NB4 (cell line): Measurements from ENCODE around the gene ZNF648.

DNA sequence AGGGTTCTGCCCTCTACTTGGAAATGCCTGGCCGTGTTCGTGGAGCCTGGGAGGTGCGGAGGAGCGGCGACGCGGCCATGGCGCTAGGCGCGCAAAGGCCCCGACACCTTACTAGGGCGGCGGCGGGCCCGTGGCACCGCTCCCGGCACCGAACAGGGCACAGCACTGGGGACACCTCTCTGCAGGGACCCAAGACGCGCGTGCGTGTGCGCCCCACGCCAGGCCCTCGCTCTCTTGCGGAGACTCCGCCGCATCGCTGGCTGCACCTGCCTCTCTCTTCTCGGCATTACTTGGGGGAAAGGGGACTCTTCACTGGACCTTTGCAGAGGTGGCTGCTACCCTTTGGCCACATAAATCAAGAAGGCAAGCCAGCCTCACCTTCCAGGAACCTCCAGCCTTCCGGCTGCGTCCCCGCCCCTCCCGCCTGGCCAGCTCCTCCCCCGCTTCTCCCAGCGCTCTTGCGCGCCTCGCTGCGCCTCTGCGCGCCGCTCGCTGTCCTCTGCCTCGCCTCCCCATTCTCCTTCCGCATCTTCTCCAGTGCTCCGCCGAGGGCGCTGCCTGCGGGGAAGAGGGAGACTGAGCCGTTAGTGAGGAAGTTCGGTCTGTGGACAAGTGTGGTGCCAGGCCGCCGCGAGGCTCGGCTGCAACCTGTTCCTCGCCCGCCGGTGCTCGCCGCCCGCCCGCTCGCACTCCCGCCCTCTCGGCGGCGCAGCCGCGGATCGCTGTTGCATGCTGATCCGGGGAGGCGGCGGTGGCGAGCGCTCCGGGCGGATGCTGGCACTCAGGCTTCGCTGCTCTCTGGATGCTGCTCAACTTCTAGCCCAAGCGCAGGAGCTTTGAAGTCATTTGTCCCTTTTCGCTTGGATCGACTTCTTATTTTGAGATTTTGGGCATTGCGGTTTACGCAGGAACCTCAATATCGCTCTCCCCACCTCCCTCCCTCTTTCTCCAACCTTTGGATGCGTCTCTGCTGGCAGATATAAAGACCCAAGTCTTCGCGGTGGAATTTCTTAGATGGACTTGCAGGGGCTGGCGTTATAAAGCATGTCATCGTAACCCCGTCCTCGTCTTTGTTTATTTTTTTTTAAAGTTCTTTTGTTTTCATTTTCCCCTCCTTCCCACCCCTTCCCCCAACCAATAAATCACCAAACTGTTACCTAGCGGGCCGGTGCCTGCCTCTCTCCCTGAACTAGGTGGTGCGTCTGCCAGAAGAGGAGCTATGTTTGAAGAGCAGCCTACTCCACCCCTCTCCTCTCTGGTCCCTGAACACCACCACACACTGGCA lies 731 bp upstream of the CACNA1E start:
- RRBS, result 13% methylated on average over 13 of the region's 95 CpGs

GRCh38 chr1:182061461-182061837 lies at the start of gene ZNF648:
ZNF648 (minus strand) TSS chr1:182061712.
- RRBS, result no CpG with 5 or more reads among the region's 7 CpGs

- RRBS, result no CpG with 5 or more reads among the region's 9 CpGs
Observed at GRCh38 chr1:182170582-182171123, 109.1 kb upstream of the ZNF648 start.

DNA sequence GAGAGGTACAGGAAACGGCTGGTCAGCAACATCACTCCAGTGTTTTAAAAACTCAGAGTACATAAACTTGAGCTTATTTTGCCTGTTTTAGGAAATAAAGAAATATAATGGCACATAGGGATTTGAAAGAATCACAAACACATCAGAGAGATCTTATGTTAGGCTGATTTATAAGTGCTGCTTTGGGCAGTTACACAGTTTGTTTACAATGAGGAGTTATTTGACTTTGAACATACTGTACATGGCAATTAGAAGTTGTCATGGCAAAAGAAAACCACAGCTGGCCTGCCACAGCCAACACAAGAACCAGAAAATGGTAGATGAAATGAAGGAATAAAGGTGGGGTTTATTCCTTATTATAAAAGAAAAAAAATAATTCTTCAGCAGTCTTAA lies 8.9 kb downstream of the GLUL start:
- RRBS, result no CpG with 5 or more reads among the region's 1 CpG

- RRBS, result 2% methylated on average over 12 of the region's 35 CpGs
Observed at GRCh38 chr1:182390212-182390889, 1.2 kb downstream of the GLUL start.

DNA sequence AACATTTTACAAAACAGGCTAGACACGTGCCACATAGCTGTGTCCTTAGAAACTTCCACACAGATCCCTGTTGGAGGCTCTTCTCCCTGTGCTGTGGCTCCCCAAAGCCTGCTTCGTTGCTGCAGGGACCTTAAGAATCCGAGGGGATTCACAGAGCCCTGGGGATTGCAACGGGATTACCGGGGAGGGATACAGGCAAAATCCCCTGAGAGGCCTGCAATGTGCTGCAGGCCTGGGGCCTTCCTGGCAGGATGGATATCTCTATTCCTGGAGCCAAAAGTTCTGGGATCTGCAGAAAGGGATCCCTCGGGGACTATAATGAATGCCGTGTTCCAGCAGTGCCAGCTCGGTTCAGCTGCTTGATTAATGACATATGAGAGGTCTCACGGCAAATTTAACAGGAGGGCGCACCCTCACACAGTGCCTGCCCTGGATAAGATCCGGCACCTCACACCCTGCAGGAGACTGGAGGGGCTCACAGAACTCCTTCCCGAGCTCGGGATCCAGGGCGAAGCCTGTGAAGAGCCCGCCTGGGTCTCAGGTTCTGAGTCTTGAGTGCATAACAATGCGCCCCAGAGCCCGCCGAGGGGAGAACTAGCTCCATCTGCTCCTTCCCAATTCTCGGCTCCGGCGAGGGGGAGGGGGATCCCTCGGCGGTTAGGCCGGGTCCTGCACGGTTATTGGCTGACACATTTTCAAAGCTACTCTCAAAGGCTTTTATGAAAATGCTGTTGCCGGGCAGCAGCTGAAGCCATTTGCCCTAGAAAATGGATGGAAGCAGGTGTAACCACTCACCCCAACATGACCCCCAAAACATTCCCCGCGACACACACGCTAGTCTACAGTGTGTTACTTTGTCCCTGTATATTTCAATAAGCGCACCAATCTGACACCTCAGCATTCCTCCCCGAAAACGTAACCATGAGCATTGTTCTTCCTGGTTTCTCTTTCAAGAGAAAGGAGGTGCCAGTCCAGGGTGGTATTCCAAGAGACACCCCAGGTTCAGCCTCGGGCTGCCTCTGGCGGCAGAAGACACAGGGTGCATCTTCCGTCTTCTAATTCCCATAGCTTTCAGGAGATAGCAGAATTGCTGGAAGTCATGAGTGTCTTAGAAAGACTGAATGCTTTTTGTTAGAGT lies 15.5 kb upstream of the RGS8 start:
- RRBS, result 85% methylated on average over 2 of the region's 35 CpGs

- RRBS, result no CpG with 5 or more reads among the region's 2 CpGs
Observed at GRCh38 chr1:182850571-182851488, 11.7 kb downstream of the DHX9 start.

GRCh38 chr1:182962564-182962970 lies 9.6 kb upstream of the SHCBP1L start:
- RRBS, result no CpG with 5 or more reads among the region's 5 CpGs

GRCh38 chr1:183029314-183030513 lies 6.5 kb downstream of the LAMC1 start:
- RRBS, result no CpG with 5 or more reads among the region's 6 CpGs

GRCh38 chr1:183057248-183057580 lies 34.0 kb downstream of the LAMC1 start:
- RRBS, result no CpG with 5 or more reads among the region's 7 CpGs

DNA sequence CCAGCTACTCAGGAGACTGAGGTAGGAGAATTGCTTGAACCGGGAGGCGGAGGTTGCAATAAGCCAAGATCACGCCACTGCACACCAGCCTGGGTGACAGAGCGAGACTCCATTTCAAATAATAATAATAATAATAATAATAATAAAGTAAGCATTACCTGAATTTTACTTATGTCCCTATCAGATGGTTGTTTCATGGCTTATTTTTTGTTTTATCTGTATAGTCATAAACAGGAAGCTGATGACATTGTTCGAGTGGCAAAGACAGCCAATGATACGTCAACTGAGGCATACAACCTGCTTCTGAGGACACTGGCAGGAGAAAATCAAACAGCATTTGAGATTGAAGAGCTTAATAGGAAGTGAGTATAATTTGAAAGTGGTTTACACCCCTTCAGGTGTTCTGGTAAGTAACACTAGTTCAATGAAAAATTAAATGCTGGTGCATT lies 53.9 kb upstream of the LAMC2 start:
- RRBS, result no CpG with 5 or more reads among the region's 6 CpGs

GRCh38 chr1:183140077-183140767 lies 45.8 kb upstream of the LAMC2 start:
- RRBS, result no CpG with 5 or more reads among the region's 2 CpGs

GRCh38 chr1:183144461-183145393 lies 41.3 kb upstream of the LAMC2 start:
- RRBS, result no CpG with 5 or more reads among the region's 7 CpGs

DNA sequence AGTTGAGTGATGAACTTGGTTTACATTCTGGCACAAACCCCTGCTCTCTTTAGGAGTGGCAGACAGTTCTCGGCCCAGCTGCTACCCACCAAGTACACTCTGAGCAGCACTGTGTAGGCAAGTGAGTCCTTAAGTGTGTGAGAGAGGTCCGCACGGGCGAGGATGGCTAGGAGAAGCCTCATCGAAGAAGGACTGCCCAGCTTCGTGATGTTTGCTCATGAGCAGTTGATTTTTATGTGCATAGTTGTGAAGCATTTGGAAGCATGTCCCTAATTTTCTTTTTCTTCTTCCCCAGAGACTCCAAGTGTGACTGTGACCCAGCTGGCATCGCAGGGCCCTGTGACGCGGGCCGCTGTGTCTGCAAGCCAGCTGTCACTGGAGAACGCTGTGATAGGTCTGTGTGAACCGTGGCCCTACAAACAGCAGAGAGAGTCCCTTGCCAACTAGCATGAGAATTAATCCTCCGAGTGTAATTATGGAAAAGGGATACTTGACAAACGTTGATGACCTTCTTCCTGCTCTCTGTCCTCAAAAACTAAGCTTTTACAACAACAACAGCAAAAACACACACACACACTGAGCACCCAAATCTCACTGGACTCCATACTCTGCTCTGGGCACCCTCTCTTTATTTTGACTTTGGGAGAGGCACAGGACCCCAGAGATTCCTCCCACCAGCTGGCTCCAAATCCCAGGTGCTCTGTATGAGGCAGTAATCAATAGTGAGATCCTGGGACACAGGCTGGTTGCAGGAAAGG lies 32.2 kb downstream of the LAMC2 start:
- RRBS, result no CpG with 5 or more reads among the region's 14 CpGs

DNA sequence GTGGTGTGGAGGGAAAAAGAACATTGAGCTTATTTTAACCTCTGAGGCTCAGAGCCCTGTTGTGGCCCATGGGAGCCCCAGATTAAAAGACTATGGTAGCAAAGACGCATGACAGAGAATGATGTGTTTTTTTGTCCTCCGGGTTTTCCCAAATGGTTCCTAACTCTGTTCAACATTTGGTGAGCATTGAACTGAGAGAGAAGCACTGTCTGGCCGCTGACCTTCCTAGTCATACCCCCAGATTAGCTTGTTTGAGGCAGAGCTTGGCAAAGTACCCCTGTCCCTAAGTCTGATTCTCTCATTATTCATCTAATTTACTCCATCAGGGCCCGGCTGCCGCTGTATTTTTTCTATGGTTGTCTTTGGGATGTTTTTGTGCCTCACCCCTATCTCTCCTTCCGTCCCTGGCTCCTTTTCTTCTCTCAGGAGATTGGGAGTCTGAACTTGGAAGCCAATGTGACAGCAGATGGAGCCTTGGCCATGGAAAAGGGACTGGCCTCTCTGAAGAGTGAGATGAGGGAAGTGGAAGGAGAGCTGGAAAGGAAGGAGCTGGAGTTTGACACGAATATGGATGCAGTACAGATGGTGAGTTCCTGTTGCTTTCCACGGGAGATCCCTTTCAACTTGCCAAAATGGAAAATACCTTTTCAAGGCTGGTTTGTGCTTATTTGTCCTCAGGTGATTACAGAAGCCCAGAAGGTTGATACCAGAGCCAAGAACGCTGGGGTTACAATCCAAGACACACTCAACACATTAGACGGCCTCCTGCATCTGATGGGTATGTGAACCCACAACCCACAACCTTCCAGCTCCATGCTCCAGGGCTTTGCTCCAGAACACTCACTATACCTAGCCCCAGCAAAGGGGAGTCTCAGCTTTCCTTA lies 53.8 kb downstream of the LAMC2 start:
- RRBS, result no CpG with 5 or more reads among the region's 10 CpGs

GRCh38 chr1:183243608-183244259 lies 57.7 kb downstream of the LAMC2 start:
- RRBS, result no CpG with 5 or more reads among the region's 3 CpGs

- RRBS, result no CpG with 5 or more reads among the region's 9 CpGs
Observed at GRCh38 chr1:183291686-183292326, 105.7 kb downstream of the LAMC2 start.

- RRBS, result no CpG with 5 or more reads among the region's 3 CpGs
Observed at GRCh38 chr1:183301195-183301627, 115.1 kb downstream of the LAMC2 start.

DNA sequence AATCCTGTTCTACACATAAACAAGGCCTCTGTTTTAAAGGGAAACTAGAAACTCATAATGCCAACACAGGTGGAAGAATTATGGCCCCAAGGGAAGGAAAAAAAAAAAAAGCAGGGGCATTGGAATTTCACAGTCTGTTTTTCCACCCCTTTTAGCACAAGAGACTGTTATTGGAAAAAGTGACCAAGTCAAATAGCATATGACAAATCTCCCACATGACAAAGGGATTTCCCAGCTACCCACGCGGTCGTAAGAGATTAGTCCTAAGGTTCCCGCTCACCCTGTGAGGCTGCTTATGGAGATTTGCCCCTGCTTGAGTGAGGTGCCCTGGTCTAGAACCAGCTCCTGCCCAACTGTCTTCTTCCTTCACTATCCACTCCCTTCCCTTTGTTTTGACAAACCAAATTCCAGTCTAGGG lies 107.4 kb downstream of the NMNAT2 start:
- RRBS, result no CpG with 5 or more reads among the region's 4 CpGs

GRCh38 chr1:183327547-183328069 lies 90.6 kb downstream of the NMNAT2 start:
- RRBS, result no CpG with 5 or more reads among the region's 7 CpGs